Liver (tissue), 9 donors: ENCODE measurements around the gene MYLIP.

- PRO-cap, 5 experiments, result no peak in any of the 5 experiments
- RAMPAGE, long total RNA, 2 experiments, result no peak in any of the 2 experiments
- RRBS, result no CpG with 5 or more reads among the region's 6 CpGs
Observed at GRCh38 chr6:15291267-15291709, 45.4 kb downstream of the JARID2 start.

DNA sequence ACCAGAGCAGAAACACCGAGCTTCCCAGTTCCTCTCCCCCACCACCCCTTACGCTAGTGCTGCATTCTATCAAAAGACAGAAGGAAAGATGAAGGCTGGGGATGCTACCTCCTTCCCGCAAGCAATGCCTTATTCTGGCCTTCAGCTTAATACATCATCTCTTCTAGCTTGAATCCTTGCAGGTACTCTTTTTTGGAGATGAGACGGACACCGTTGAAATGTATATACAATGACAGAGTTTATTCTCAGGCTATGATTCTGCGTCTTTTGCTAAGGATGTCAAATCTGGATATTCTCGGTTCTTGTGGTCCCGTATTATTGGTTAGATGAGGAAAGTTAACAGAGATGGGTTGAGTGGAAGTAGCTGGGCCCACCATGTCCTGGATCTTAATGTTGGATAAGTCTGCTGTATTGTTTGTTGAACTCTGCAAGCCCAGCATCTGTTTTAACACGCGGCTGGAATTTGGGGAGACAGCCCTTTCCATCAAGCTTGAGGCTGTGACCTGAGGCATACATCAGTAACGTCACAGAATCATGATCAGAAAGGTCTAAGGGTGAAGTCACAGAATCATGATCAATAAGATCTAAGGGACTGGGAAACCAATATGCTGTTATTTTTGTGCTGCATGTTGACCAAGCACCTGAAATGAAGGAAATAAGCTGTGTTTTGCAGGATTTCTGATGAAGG, 103.9 kb downstream of the JARID2 start:
- PRO-cap, 5 experiments, result no peak in any of the 5 experiments
- RAMPAGE, long total RNA, 2 experiments, result no peak in any of the 2 experiments
- RRBS, result no CpG with 5 or more reads among the region's 11 CpGs

DNA sequence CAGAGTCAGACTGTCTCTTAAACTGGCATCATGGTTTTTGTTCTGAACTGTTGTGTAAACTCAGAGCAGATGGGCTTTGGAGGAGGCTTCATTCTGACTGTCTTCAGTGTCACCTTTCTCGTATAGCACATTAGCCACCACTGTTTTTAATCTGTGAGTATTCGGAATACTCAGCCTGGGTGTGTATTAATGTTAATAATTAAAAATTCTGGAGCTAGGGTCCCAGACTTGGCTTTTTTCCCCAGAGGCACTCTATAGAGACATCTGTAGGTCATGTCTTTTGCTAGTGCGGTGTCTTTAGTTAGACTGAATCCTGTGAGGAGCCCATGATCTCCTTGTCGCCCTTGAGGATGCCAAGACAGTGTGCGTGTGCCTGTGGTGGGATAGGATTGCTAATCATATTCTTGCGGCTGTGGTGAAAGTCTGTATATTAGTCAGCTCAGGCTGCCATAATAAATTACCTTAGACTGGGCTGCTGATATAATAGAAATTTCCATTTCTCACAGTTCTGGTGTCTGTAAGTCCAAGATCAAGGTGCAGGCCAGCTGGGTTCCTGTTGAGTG, 141.1 kb downstream of the JARID2 start:
- PRO-cap, 5 experiments, result no peak in any of the 5 experiments
- RAMPAGE, long total RNA, 2 experiments, result no peak in any of the 2 experiments
- RRBS, result no CpG with 5 or more reads among the region's 6 CpGs

- PRO-cap, 5 experiments, result no peak in any of the 5 experiments
- RAMPAGE, long total RNA, 2 experiments, result no peak in any of the 2 experiments
- RRBS, result no CpG with 5 or more reads among the region's 9 CpGs
Observed at GRCh38 chr6:15402356-15403133, 156.7 kb downstream of the JARID2 start.

DNA sequence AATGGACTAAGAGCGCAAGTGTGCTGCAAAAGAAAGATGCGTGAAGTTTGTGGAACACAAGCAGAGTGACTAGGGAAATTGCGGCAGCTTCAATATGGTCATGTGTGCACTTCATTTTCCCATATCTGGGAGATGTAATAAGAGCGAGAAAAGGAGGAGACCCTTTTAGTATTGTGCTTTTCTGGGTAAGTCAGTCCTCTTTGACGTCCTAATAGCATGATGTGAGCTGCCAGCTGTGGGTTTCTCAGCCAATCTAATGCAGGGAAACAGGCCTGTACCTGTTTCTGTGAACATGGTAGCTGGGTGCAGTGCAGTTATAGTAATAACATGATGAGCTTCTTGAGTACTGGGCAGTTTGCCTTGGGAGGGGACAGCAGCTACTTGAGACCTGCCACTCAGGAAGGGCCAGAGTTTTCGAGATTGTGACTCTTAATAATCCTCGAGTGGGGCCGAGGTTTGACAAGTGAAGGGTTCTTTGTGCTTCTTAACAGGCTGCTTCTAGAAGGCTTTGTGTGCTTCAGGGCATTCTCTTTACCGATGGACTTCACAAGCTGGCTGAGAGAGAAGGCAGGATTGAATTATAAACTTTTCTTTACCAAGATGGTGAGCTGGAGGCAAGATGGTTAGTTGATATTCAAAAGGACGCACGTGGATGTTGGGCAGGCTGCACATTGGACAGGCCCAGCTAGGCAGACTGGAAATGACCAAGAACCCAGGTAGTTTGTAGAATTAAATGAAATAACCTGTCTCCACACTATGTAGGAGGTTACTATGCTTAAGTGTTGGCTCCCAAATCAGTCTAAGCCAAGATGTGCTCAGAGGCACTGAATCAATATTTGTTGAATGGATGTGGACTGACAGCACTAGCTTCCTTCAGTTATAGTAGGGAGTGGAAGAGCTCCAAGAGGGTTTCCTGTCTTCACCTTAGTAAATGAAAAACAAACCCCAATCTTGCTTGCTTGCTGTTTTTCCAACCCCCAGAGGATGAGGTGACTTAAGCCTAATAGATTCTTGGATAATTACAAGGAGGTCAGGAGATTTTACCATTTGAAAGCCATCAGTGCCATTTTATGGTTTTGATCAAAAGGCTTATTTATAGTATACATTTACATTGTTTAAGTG, 180.3 kb downstream of the JARID2 start:
- PRO-cap, 5 experiments, result no peak in any of the 5 experiments
- RAMPAGE, long total RNA, 2 experiments, result no peak in any of the 2 experiments
- RRBS, result no CpG with 5 or more reads among the region's 11 CpGs

DNA sequence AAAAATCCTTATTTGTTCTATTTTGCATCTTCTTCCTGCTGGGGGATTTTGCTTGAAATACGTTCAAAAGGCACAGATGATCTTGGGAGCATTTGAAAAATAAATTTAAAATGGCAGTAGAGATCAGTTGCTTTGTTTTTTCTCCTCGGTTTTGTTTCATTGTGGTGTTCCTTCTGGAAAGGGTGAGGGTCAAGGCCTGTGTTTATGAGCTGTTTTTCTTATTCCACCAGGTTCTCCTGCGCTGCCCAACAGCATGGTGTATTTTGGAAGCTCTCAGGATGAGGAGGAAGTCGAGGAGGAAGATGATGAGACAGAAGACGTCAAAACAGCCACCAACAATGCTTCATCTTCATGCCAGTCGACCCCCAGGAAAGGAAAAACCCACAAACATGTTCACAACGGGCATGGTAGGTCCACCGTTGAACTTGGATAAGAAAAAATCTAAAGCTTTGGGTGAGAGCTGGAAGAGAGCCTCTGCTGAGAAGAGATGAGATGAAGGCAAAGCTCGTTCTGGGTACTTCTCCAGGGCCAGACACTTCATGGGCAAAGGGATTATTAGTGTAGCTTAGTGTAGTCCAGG, 194.4 kb downstream of the DTNBP1 start:
- PRO-cap, 5 experiments, result no peak in any of the 5 experiments
- RAMPAGE, long total RNA, 2 experiments, result no peak in any of the 2 experiments
- RRBS, result no CpG with 5 or more reads among the region's 9 CpGs

- PRO-cap, 5 experiments, result peak in 2 of 5 experiments; most common minus-strand start chr6:15522492 (in 2)
- RAMPAGE, long total RNA, 2 experiments, result no peak in any of the 2 experiments
- RRBS, result no CpG with 5 or more reads among the region's 10 CpGs
Observed at GRCh38 chr6:15522063-15522580, 140.7 kb downstream of the DTNBP1 start.

DNA sequence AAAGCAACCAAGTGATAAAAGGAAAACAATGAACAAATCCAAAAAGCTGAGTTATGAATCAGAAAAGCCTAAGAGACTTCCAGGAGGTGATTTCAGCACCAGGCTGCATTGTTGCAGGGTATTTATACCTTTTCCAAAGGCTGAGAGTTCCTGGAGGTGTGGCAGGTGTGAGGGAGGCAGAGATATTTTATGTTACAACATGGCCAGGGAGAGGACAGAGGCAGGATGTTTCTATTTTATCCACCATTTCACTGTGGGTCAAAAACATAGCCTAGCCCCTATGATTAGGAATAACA, 64.6 kb upstream of the DTNBP1 start:
- PRO-cap, 5 experiments, result no peak in any of the 5 experiments
- RAMPAGE, long total RNA, 2 experiments, result no peak in any of the 2 experiments

DNA sequence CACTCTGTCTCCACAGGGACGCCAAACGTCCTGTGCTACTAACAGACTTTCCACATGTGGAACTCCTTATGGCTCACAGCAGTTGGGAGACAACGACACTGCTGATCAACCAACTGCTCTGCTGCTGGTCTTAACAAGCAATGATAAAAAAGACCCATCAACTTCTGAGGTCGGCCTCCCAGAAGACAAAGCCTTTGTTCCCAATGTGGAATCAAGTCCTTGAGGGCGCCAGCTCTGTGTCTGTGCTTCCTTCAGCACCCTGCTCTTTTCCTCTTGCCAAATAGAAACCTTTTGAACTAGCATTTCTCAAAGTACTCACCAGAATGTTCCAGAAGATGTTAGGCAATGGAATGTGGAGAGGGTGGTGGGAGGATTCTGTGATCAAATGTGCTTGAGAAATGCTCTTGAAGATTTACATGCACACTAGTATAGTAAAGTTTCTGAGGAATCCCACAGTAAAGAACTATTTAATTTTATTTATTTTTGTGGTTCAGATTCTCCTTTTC, 226.5 kb upstream of the DTNBP1 start:
- PRO-cap, 5 experiments, result no peak in any of the 5 experiments
- RAMPAGE, long total RNA, 2 experiments, result no peak in any of the 2 experiments
- RRBS, result no CpG with 5 or more reads among the region's 5 CpGs

DNA sequence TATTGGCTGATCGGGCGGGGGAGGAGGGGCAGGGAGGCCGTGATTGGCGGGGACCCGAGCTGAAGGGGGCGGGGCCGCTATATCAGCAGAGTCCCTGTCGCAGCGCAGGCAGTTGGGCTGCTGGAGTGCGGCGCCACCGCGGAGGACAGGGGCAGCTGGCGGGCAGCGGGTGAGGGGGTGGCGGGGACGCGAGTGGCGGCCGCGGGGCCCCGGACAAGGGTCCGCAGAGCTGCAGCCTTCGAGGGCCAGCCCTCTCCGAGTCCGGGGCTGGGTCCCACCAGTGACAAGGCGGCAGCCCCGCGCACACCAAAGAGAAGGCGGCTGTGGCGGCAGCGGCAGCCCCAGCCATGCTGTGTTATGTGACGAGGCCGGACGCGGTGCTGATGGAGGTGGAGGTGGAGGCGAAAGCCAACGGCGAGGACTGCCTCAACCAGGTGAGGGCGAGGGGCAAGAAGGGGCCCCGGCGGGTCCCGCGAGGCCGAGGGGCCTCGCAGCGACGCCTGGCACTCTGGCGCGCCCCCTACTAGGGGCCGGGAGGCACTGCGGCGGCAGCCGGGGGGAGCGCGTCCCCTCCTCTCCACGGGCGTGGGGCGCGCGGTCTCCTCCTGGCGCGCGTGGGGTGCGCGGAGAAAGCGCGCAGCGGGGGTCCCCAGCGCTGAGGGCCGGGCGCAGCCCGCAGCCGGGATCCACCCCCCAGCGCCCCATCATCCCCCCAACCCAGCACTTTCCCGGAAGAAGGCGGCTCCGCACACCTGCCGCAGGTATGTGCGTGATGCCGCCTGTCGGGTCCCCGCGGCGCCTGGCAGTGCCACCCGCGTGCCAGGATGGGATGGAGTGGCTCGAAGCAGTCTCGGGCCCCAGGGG, at the start of gene MYLIP:
Gene MYLIP (plus strand): TSS at position 111 of the 864 bp plus-strand sequence.
- PRO-cap, 5 experiments, result peak in 5 of 5 experiments; most common plus-strand start position 111 of the sequence (in 5)
- RAMPAGE, long total RNA, 2 experiments, result no peak in any of the 2 experiments
- RRBS, result 2% methylated on average over 36 of the region's 89 CpGs

DNA sequence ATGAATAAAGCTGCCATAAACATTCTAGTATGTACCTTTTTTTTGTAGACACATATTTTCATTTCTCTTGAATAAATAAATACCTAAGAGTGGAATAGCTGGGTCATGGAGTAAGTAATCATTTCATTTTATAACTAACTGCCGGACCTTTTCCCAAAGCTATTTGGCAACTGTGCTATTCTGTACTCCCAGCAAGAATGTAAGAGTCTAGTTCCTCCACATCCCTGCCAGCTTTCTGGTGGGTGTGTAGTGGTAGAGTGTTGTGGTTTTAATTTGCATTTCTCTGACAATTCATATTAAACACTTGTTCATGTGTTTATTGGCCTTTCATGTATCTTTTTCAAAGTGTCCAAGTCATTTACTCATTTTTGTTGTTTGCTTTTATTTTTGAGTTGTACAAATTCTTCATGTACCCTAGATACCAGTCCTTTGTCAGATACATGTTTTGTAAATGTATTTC, 7.7 kb downstream of the MYLIP start:
- PRO-cap, 5 experiments, result no peak in any of the 5 experiments
- RAMPAGE, long total RNA, 2 experiments, result no peak in any of the 2 experiments
- RRBS, result no CpG with 5 or more reads among the region's 1 CpG

- PRO-cap, 5 experiments, result no peak in any of the 5 experiments
- RAMPAGE, long total RNA, 2 experiments, result no peak in any of the 2 experiments
- RRBS, result no CpG with 5 or more reads among the region's 8 CpGs
Observed at GRCh38 chr6:16151344-16152441, 22.8 kb downstream of the MYLIP start.

DNA sequence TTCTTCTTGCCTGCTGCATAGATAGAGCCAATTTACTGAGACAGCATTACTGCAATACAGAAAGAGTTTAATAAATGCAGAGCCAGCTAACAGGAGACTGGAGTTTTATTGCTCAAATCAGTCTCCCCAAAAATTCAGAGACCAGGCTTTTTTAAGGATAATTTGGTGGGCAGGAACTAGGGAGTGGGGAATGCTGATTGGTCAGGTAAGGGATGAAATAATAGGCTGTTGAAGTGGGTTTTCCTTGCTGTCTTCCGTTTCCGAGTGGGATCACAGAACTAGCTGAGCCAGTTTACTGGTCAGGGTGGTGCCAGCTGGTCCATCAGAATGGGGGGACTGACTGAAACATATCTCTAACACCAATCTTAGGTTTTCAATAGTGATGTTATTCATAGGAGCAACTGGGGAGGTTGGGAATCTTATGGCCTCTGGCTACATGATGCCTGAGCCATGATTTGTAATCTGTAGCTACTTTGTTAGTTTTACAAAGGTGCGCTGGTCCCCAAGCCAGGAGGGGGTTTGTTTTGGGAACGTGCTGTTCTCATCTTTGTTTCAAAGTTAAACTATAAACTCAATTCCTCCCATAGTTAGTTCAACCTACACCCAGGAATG, 2.7 kb upstream of the GMPR start:
- PRO-cap, 5 experiments, result no peak in any of the 5 experiments
- RAMPAGE, long total RNA, 2 experiments, result no peak in any of the 2 experiments
- RRBS, result no CpG with 5 or more reads among the region's 4 CpGs

- PRO-cap, 5 experiments, result no peak in any of the 5 experiments
- RAMPAGE, long total RNA, 2 experiments, result no peak in any of the 2 experiments
- RRBS, result no CpG with 5 or more reads among the region's 14 CpGs
Observed at GRCh38 chr6:16244481-16245499, 6.4 kb downstream of the GMPR start.

- PRO-cap, 5 experiments, result no peak in any of the 5 experiments
- RAMPAGE, long total RNA, 2 experiments, result no peak in any of the 2 experiments
- RRBS, result no CpG with 5 or more reads among the region's 8 CpGs
Observed at GRCh38 chr6:16332100-16332445, 93.7 kb downstream of the GMPR start.

GRCh38 chr6:16352123-16352808, 113.9 kb downstream of the GMPR start:
- PRO-cap, 5 experiments, result no peak in any of the 5 experiments
- RAMPAGE, long total RNA, 2 experiments, result no peak in any of the 2 experiments
- RRBS, result no CpG with 5 or more reads among the region's 12 CpGs

GRCh38 chr6:16437900-16438365, 199.5 kb downstream of the GMPR start:
- PRO-cap, 5 experiments, result no peak in any of the 5 experiments
- RAMPAGE, long total RNA, 2 experiments, result no peak in any of the 2 experiments
- RRBS, result no CpG with 5 or more reads among the region's 4 CpGs

- PRO-cap, 5 experiments, result no peak in any of the 5 experiments
- RAMPAGE, long total RNA, 2 experiments, result no peak in any of the 2 experiments
- RRBS, result 89% methylated on average over 4 of the region's 15 CpGs
Observed at GRCh38 chr6:16486402-16487017, 248.1 kb downstream of the GMPR start.

- PRO-cap, 5 experiments, result peak in 1 of 5 experiments; most common plus-strand start chr6:16684048 (in 1); most common minus-strand start chr6:16683954 (in 1)
- RAMPAGE, long total RNA, 2 experiments, result no peak in any of the 2 experiments
- RRBS, result no CpG with 5 or more reads among the region's 4 CpGs
Observed at GRCh38 chr6:16683741-16684395, 77.4 kb downstream of the ATXN1 start.

GRCh38 chr6:16712692-16713437, 48.4 kb downstream of the ATXN1 start:
- PRO-cap, 5 experiments, result peak in 1 of 5 experiments; most common minus-strand start chr6:16712952 (in 1)
- RAMPAGE, long total RNA, 2 experiments, result no peak in any of the 2 experiments
- RRBS, result no CpG with 5 or more reads among the region's 11 CpGs